ENCODE measurements around a stretch of chr2.

DNA sequence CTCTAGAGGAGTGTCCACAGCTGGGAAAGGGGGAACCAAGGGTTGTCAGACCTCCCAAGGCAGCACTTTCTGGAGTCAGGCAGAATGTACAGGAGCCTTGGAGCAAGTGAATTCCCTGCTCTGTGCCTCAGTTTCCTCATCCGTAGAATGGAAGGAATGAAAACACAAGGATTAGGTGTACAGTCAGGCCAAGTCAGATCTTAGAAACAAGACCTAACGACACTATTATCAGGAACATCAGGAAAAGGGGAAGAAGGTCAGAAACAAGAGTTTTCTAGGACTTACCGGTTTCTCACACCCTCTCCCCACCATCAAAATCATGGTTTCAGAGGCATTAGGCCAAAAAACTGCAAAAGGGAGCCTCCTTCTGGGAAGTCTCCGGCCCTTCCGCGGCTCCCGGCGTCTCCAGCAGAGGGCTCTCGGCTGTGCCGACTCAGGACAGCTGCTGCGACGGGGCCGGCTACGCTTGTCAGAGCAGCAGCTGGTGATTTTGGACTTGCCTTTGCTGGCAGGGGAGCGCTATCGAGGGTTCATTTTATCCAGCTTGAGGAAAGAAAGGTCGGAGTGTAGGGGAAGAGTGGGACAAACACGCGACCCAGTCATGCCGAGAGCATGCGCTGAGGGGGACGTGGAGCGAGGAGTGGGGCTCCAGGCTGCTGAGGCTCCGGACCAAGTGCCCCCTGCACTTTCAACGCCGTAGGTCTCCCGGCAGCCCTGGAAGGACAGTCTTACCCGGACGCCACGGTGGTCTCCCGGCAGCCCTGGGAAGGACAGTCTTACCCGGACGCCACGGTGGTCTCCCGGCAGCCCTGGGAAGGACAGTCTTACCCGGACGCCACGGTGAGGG lies 21.4 kb downstream of the DDX18 start:
- PRO-cap: no peak

DNA sequence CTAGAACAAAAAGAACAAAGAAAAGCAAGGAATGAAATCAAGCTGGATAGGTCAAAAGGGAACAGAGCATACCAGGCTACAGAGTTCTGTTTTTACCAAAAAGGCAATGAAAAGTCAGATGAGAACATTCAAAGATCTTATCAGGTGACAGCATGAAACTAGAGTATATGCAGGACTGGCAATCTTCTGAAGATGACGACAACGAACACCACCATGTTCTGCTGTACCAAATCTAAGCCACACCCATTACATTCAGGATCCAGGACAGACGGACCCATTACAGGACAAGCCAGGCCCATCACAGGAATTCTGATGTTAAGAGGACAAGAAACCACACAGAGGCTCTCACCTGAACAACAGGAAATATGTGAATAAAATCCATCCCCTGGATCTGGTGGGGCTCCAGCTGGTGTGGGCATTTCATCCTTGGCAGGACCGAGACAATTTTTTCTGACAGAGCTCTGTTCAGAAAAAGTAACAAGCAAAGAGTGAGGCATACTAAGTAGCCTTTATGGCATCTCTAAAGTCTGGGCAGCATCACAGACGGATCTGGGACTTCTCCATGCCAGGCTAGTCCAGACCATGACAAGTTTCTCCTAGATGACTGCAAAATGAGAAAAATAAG lies 13.3 kb downstream of the CCDC93 start:
- PRO-cap: no peak

DNA sequence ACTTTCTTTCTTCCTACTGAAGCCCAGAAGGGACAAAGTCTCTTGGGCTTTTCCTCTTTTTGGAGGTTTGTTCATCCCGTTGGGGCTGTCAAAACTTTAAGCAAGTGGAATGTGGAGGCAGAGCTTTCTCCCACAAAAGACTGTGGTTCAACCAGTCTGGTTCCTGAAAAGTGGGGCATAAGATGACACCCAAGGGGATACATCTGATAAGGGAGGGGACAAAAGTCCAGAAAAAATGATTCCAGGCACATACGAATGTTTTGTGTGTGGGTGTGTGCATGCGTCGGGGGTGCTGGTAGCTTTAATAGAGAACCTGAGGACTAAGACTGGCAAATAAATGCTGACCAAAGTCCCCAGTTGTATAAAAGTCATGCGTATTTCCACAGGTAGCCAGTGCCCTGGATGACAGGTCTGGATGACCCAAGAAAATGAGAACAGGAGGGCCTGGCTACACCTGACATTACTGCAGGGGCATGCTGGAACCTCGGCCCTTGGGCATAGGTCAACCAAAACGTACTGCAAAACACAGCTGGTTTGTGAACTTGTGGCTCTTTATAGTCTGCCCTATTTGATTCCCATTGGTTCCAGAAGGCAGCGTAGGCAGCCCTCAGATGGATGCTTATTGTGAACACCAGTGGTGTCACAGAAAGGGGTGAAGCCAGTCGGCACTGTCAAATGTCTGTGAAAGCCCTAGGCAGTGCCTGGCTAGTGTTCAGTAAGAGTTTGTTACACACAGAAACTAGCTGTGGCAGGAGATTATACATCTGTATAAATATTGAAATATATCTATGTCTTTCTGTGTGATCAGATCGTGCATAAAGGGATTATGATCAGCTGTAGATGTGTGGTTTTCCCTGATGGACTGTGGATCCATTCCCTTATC lies 58.2 kb downstream of the INSIG2 start:
- PRO-cap: no peak

- PRO-cap: unidirectional peak, plus-strand start at chr2:118185751; bidirectional peak, plus-strand start at chr2:118185943, minus-strand start at chr2:118185972
Measured at GRCh38 chr2:118185008-118186049, 97.1 kb downstream of the INSIG2 start.

- PRO-cap: no peak
Measured at GRCh38 chr2:118223966-118224954, 136.0 kb downstream of the INSIG2 start.

GRCh38 chr2:119222376-119223108 lies 1.1 kb upstream of the STEAP3 start:
- PRO-cap: no peak

- PRO-cap: no peak
Measured at GRCh38 chr2:119255925-119256955, 32.6 kb downstream of the STEAP3 start.

- PRO-cap: no peak
Measured at GRCh38 chr2:119264705-119265601, 41.3 kb downstream of the STEAP3 start.

GRCh38 chr2:119283008-119283489 lies 59.4 kb downstream of the STEAP3 start:
- PRO-cap: no peak

GRCh38 chr2:119293771-119294429 lies 70.3 kb downstream of the STEAP3 start:
- PRO-cap: no peak

GRCh38 chr2:119683549-119684575 lies 4.9 kb downstream of the TMEM177 start:
- PRO-cap: no peak

- PRO-cap: no peak
Measured at GRCh38 chr2:119699179-119699900, 20.3 kb downstream of the TMEM177 start.

DNA sequence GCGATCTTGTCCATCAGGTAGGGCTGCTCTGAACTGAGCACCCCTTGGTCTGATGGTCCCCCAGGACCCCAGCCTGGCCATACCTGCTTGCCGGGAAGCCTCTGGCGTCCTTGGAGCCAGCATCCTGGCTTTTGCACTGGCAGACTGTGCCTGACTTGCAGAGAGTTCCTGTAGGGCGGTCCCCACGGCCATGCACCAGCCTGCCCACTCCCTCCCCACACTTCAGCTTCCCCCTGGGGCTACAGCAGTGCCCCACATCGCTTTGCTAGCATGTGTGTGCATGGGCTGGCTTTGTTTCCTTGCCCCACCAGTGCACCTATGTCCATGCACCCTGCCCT lies 67.1 kb downstream of the TMEM185B start:
- PRO-cap: no peak

GRCh38 chr2:120209987-120210609 lies 13.1 kb downstream of the TMEM185B start:
- PRO-cap: no peak

DNA sequence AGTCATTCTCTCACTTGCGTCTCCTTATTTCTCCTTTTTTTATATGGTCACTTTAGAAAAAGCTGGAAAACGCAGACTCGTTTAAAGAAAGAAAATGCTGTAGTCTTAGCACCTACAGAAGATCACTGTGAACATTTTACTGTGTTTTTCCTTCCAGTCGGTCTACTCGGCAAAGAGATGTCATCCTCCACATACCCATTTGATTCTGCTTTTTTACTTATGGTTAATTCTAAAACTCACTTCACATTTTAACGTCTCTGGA lies 5.1 kb upstream of the TMEM185B start:
- PRO-cap: no peak

DNA sequence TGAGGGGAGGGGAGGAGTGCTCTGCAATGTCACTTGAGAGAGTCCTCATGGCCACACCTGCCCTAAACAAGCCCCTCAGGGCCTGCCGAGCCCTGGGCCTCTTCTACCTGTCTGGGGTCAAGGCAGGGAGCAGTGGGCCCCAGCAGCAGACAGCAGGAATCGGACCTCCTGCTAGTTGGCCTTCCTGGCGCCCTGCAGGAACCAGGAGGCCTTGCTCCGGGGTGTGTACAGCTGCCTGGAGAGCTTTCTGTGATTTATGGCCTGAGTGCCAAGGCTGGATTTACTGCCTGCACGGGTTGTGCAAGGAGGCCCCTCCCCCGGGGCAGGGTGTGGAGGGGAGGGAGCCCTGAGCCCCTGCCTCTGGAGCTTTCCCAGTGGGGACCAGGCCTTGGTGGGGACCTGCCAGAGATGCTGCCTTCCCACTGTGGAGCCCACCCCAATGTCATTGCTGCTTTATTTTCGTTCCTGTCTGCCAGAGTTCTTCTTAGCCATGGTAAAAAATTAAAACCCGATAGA lies 7.2 kb upstream of the RALB start:
- PRO-cap: no peak

- PRO-cap: bidirectional peak, plus-strand start at chr2:120347275, minus-strand start at chr2:120346911
Measured at GRCh38 chr2:120346730-120347863, 1.2 kb downstream of the INHBB start.

GRCh38 chr2:120536926-120537179 lies 190.9 kb downstream of the INHBB start:
- PRO-cap: no peak

- PRO-cap: no peak
Measured at GRCh38 chr2:120589591-120590446, 145.8 kb upstream of the GLI2 start.

- PRO-cap: no peak
Measured at GRCh38 chr2:120738542-120738705, 2.8 kb downstream of the GLI2 start.